ENCODE measurements around a stretch of chr11.

- PRO-cap, result no peak
Measured at GRCh38 chr11:26996337-26996992, 2.6 kb downstream of the FIBIN start.

GRCh38 chr11:27381080-27381516 lies 18.1 kb upstream of the CCDC34 start:
- PRO-cap, result no peak

GRCh38 chr11:27396684-27397116 lies 33.7 kb upstream of the CCDC34 start:
- PRO-cap, result no peak

GRCh38 chr11:27431474-27432528 lies 40.8 kb downstream of the LGR4 start:
- PRO-cap, result no peak

DNA sequence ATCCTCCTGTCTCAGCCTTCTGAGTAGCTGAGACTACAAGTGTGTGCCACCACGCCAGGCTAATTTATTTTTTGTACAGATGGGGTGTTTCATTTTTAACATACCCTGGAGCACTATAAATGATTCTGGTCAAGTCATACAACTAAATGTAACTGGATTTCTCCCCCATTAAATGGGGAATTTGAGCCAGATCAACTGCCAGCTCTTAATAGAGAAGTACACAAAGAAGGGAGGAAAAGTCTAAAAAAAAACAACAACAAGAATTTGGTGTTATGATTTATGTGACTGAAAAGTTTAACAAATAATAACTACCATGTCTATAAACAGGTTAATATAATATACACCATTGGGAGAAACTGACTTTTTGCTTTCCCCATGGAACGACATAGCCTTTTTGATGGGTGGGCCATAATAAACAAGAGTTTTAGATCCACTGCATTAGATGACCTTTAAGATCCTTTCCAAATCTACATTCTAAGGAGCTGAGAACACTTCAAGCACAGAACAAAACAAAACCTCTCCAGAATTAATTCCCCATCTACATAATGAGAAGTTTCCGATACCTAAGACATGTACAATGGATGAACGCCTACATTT lies 17.4 kb downstream of the LGR4 start:
- PRO-cap, result no peak

- PRO-cap, result no peak
Measured at GRCh38 chr11:27718201-27718847, 18.1 kb upstream of the BDNF start.

DNA sequence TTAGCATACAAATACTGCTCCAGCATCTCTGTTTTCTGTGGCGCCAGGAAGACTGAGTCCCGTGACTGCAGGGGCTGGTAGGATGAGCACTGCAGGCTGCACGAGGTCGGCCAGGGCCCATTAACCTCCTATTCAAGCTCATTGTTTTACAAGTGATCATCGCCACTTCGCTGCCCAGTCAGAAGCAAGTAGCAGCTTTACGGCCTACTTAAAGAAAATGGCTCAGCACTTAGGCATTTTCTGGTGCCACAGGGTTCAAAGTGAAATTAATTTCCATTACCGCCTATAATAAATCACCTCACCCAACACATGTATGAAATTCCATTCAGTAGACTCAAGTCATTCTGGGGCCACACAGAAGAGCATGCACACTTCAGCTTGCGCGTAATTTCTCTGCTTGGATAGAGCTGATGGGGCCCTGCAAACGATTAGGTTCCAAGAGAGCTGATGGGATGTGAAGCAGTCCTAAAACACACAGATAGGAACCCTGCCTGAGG lies 173.8 kb downstream of the KIF18A start:
- PRO-cap, result no peak

DNA sequence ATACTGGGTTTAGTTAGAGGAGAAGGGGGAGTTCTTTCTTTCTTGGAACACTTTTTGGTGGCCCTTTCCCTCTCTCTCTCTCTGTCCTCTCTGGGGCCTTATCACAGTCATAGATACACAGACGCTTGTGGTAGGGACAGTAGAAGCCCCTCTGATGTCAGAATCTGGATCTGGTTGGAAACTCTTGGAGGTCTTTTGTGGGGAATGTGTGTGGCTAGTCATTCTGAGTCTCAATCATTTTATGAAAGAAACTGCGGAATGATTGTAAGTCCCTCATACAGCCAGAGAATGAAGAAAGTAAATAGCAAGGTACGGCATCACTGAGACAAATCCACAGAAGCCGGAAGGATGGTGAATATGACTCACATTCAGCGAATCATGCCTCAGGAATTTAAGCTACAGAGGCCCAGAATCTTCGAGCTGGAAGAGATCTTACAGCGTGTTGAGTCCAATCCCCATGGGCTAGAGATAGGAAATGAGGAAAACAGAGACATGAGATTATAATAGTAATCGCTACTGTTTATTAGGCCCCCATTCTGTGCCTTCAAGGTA lies 173.3 kb downstream of the KIF18A start:
- PRO-cap, result no peak

DNA sequence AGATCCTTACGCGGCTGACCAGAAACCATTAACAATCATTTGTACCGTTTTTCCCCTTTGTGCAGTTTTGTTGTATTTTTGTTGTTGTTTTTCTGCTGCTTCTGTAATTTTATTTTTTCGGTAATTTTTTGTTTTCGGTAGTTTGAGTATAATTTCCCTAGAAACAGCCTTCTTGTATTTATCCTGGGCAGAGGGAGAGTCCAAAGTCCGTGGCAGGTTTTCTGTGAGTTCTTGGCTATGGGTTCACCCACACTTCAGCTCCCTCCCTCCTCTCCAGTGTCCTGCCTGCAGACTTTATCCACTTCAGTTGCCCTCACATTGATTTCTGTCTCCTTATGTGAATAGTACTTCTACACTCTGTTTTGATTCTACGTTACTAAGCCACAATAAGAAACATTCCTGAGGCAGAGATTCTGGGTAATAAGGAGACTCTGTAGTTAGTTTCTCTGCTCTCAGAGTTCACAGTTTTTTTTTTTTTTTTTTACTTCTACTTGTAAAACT lies 868.5 kb downstream of the METTL15 start:
- PRO-cap, result no peak

DNA sequence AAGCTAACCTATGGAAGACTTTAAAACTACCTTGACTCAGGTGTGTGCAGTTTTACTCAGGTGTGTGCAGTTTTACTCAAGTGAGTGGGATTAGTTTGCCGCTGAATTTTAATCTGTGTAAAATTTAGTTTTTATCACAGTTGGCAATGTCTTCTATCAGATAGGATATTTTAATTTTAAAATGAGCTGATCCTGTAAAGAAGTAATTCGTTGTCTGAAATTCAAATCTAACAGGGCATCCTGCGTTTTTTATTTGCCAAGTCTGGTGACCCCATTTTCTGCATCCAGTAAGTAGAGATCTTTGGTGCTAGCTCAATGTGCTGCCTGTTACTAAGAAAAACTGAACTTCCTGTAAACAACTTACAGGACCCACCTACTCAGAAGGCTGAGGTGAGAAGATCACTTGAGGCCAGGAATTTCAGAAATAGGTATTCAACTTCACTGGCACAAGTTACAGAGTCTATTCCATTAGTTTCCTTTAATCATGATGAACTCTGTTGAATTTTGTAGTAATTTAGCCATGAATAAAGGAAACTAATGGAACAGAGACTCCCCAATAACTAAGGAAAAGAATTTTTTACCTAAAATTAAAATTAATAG lies 4.0 kb downstream of the ARL14EP start:
- PRO-cap, result no peak

GRCh38 chr11:31806066-31806487 lies 5.0 kb downstream of the PAX6 start:
- PRO-cap, result no peak

- PRO-cap, result no peak
Measured at GRCh38 chr11:31809964-31810815, 932 bp downstream of the PAX6 start.

DNA sequence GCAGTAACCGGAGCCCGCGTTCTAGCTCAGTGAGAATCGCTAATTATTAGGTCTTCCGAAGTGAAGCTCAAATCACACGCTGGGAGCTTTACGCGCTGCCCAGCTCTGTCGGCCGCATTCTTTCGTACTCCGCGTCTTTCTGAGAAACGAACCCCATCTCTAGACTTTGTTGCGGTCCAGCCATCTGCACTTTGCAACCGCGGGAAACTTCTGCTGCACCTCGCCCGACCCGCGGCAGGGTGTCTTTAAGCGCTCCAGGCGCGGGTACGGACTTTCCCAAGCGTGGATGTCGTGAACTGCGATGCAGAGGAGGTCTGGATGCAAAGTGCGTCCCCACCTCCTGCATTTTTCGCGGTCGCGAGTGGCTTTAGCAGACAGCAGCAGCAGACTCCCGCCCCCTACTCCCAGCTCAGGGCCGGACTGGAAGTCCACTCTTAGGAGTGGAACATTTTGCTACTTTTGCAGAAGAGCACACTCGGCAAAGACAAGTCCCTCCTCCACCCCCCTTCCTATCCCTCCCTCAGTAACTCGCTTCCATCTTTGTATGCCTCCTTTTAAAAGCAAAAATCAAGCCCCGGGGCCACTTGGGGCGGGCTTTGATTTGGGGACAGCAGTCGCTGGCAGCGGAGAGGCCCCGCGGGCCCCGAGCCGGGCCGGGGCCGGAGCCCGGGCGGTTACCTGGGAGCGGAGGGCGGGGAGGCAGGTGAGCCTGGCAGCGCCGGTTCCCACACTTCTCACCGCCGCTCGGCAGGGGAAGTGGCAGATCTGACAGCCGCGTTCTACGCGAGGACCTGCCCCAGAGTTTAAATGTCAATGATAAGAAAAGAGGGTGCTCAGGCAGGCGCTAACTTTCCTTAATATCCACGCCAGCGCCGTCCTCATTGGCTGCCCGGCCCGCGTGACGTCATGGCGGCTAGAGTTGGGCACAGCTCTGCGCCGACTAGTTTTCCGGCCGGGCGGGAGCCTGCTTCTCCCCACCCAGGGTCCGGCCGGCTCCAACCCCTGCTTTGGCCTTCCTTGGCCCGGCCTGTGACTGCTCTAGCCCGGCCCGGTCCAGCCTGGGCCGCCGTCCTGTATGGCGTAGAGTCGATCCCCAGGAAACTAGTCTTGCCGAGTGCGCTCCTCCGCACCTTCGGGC lies 6.4 kb upstream of the PAX6 start:
- PRO-cap, result no peak

GRCh38 chr11:32005904-32006431 lies 84.9 kb upstream of the RCN1 start:
- PRO-cap, result no peak

DNA sequence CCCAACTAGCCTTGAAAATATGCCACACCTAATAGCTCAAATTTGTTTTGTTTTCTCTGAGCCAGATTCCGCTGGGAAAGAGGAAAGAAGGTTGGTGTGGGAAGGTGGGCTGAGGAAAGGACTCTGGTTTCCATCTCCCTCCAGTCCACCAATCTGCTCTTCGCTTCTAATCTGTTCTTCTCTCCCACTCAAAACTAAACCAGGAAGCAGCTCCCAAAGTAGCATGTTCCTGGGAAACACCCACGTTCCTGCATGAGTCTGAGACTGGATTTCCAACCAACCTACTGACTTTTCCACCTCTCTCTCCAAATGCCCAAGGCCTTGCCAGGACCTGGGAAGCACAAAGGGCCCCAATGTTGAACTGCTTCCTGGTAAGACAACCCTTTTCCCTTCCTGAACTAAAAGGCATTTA lies 110.2 kb downstream of the WT1 start:
- PRO-cap, result no peak

GRCh38 chr11:32386779-32387206 lies 48.5 kb downstream of the WT1 start:
- PRO-cap, result no peak

DNA sequence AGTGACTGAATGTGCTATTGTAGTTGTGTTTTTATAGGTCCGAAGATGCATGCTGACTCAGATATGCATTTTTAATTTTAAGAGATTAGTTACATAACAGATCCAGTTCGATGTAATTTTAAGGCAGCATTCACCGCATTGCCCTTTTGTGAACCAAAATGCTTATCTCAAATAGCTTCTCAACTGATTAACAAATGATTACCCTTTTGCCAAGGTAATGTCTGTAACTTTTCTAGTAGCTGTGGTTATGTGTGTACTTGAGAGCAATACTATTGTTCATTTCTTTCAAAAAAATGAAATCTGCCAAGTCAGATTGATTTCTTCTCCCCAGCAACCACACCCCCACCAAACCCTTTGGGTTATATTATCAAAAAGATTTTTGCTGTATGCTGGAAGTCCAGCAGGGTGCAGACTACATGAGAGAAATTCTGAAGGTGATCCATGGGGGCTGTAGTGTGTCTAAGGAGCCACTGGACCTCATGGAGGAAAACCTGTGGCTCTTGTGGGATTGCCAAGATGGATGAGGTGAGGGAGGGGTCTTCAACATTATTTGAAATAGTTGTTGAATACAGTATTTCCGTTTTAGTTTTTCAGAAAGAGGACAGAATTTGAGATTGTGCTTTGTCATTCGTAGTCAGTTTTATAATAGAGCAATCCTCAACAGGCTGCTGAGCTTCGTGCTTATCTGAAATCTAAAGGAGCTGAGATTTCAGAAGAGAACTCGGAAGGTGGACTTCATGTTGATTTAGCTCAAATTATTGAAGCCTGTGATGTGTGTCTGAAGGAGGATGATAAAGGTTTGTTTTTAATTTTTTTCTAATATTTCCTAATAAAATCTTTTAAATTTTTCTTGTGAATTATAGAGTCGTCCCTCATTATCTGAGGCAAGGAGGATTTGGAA lies 3.0 kb downstream of the EIF3M start:
- PRO-cap, result no peak

DNA sequence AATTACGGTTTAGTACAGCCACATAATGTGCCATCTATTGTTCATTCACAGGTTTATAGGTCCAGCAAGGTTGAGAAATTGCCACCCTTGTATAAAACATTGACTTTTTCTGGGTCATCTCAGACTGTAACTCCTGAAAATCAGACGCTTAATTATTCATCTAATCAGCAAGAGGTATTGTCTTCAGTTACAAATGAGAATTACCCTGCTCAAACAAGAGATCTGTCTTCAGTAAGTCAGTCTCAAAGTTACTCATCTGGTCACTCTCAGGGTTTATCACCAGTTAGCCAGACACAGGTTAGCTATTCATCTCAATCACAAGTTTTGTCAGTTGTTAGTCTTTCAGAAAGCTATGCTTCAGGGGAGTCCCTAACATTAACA lies 40.1 kb downstream of the QSER1 start:
- PRO-cap, result no peak

DNA sequence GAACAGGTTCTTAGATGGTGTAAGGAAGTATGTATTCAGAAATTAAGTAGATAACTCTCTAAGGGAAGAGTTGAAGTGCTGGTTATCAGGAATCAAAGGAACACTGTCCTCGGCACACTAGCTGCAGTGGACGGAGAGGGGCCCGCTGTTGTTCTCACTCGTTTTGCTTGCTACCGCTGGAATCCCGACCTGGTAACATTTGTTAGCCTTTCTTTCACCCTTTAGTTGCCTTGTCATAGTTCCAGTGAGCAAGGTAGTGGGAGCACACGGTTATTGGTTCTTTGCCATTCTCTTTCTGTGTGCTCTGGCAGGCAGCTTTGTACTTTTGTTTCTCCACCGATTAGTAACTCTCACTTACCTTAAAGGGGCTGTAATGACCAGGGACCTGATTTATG lies 1.7 kb downstream of the DEPDC7 start:
- PRO-cap, result no peak

DNA sequence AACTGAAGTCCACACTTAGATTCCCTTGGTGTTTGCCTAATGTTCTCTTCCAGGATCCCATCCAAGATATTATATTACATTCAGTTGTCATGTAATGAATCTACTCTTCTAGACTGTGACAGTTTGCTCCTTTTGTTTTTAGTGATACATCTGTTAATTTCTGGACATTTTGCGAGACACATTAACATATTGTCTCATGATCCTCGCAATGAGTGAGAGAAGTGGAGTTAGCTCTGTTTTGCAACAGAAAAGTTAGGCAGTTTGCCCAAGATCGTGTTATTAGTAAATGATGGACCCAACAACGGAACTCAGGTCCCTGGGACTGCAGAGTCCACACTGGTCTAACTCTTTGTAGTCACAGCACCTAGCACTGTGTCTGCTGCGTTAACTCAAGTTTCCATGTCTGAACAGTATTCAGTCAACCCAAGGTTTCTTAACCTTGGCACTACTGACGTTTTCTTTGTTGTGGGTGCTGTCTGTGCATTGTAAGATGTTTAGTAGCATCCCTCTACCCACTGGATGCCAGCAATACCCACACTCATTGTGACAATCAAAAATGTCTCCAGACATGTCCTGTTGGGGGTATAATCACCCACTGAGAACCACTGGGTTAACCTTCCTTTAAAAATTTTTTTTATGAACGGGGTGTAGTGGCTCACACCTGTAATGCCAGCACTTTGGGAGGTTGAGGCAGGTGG lies 3.2 kb downstream of the DEPDC7 start:
- PRO-cap, result no peak